Metastatic Liver Carcinoma in the Lung (tissue), 2 donors: ENCODE measurements around the genes TRIP11 and RIN3.

DNA sequence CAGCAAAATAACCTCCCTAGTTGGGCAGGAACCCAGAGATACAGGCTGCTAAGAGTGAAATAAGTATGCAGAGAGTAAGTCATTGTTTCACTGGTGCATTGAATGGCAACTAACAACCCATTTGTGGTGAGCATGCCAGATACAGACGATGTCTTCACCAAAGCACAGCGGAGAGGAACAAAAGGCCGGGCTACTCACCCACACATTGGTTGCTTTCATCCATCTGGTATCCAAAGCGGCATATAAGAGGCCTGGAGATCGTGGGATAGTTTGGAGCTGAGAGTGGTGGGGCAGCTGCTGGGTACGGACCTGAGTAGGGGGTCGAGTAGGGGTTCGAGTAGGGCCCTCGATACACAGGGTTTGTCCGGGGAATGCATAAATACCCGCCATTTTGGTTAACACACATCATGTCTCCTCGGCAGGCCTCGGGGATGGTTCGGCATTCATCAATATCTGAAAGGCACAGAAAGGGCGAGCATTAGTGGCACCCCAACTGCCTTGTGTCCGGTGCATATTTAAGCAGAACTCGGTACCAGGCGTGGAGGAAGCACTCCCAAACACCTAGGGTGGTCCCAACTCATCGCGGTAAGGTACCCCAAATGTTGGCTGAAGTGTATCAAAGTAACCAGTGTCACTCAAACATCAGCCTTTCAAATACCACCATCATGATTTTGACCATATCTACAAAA is 10.6 kb downstream of the FBLN5 start:
- PRO-cap, 2 experiments, result no peak in any of the 2 experiments

GRCh38 chr14:91946587-91946891 is 955 bp downstream of the FBLN5 start:
- PRO-cap, 2 experiments, result no peak in any of the 2 experiments

DNA sequence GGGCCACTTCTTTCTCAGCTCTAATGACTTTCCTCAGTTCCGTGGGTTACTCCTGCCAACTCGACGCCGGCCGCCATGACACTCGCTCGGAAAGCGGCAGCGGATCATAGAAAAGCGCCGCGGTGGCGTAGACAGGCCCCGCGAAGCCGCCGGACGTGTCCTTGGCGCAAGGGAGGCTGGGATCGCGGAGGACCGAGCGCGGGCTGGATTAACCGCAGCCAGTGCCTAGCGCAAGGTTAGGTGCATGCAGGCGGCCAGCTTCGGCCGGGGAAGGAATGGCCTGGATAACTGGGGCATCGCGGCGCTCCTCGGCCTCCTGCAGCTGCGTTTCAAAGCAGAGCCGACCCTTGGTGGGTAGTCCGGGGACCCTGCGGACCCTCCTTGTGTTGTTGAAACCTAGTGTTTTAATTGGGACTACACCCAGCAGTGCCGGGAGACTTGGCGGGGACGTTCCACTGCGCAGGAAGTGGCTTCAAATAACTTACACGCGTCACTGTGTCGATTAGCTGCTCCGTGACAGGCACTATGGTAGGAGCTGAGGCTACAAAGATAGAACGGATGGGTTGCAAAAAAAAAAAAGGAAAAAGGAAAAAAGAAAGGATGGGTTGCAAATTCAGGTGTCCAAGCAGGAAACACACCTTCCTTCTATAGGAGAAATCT is at the start of gene TRIP11:
Gene TRIP11, minus strand, starts transcription at position 106 of the 660 bp plus-strand sequence.
- PRO-cap, 2 experiments, result peak in 2 of 2 experiments; most common plus-strand start position 239 of the sequence (in 2); most common minus-strand start position 84 of the sequence (in 2)

DNA sequence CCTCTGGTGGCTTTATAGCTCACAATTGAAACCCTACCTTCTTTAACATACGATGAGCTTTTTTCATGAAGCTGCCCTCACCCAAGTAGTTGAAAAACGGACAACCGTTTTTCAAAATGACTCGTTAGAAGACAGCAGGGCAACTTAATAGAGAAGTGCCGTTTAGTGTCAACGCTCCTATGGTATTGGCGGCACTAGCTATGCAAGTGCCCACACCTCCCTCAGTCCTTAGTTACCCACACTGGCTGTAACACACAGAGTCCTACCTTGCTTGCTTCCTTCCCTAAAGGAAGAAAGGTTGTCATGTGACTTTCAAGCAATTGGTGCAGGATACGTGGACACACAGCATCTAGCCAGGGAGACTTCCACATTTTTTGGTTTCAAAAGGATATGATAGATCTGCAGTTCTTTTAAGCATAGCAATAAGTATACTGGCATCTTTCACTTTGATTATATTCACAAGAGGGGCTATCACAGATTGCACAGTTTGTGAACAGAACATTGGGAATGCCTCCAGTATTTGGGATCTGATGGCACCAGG is 825 bp upstream of the TRIP11 start:
- PRO-cap, 2 experiments, result no peak in any of the 2 experiments

- PRO-cap, 2 experiments, result no peak in any of the 2 experiments
Observed at GRCh38 chr14:92254668-92255309, 68.2 kb upstream of the SLC24A4 start.

DNA sequence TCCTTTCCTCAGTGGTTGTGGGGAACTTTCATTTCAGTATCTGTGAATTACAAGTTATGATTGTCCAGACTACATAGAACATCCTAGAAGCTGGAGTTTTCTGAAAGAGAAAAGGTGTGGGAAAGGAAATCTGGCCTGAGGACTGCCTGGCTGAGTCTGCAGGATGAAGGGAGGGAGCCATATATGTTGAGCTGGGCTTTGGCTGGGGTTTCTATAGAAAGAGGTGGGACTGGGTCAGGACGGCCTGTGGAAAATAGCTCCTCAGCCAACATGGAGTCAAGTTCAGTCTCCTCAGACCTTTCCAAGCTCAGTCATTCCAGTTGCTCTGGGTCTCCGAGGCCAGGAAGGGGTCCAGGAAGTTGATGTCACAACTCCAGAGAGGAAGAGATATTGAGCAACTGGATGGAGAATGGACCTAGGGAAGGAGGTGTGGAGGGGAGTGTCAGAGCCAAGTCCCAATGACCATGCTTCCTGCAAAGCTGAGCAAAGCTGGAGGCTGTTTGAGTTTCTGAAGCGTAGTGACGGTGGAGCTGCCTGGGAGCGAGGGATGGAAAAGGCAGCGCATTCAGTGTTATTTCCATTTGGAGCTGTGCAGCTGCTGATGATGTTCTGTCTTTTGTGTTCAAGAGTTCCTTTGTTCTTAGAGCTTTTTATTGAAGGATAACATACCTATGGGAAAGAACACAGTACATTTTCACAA is 86.0 kb downstream of the SLC24A4 start:
- PRO-cap, 2 experiments, result peak in 1 of 2 experiments; most common plus-strand start position 518 of the sequence (in 1); most common minus-strand start position 316 of the sequence (in 1)

- PRO-cap, 2 experiments, result no peak in any of the 2 experiments
Observed at GRCh38 chr14:92487687-92488279, 25.8 kb upstream of the RIN3 start.

DNA sequence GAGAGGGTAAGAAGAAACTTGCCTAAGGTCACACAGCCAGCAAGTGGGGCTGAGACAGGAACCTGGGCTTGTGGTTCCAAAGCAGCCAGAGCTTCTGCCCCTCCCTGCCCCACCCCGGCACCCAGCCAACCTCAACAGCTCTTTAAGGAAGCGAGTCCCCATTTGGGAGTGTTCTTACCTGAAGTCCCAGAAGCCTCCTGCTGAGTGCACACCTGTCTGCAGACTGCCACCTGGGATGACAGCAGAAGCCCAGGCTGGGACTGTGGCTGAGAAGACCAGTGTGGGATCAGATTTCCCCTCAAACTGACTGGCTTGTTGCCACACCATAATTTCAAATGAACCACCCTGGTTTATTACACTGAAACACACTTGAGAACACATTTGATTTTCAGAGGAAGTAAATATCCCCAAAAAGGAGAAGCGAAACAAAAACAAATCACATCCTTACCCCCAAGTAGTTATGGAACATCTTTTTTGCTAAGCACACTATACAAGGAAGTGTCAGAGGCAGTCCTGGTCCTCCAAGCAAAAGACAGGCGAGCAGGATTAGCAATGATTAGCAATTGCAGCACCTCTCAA is 6.3 kb upstream of the RIN3 start:
- PRO-cap, 2 experiments, result no peak in any of the 2 experiments

DNA sequence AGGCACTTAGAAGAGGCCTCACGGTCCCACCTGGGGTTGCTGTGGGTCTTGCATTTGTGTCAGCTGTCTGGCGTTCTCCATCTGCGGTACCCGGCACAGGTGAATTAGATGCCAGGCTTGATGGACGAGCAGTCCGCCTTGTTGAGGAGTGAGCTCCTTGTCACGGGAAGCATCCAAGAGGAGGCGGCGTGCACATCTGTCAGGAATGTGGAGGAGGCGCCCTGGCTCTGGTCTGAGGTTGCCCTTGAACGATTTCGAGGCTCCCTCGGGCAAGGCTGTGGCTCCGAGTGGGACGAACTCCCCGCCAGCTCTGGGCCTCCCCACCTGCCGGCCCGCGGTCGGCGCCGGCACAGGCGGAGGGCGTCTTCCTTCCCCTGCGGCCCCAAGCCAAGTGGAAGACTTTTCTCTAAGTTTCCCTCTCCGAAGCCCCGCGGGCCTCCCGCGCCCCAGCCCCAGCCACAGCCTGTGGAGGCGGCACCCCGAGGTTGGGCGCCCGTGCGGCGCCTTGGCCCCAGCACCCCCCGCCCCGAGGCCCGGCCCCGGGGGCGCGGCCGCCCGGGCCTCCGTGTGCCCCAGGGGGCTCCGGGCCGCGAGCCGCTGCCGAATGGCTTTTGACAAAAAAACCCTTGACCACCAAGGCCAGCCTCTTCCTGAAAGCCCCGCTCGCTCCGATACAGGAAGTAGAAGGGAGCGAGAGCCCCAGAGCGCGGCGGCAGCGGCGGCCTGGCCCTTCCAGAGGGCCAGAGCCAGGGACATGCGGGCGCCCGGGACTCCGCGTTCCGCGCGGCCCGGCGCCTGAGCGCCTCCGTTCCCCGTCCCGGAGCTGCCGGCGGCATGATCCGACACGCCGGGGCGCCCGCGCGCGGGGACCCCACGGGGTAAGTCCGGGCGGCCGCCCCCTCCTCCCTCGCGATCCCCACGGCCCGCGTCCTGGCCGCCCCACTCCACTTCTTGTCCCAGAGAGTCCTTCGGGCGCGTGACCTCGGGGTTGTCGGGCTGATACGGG is at the start of gene RIN3:
Gene RIN3, plus strand, starts transcription at position 683 of the 1,006 bp plus-strand sequence.
- PRO-cap, 2 experiments, result peak in 2 of 2 experiments; most common plus-strand start position 566 of the sequence (in 2); most common minus-strand start position 606 of the sequence (in 2)

- PRO-cap, 2 experiments, result no peak in any of the 2 experiments
Observed at GRCh38 chr14:92514908-92515257, 1.3 kb downstream of the RIN3 start.

DNA sequence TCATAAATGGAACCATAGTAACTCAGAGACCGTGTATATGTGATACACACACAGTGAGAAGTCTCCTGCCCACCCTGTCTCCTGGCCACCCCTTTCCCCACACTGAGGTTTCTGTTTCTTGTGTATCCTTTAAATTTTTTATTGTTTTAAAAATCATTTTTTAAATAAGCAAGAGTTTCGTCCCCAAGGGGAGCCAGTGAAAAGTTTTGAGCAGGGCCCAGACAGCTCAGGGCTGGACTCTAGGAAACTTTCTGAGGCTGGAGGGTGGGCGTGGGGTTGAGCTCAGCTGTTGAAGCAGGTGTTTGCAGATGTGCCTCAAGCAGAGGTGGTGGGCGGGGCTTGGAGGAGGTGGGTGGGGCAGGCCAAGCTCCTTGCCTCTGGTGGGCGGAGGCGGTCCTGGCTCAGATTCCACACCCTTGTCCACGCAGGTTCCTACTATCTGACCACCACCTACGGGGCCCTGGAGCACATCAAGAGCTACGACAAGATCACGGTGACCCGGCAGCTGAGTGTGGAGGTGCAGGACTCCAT is 63.8 kb downstream of the LGMN start:
- PRO-cap, 2 experiments, result no peak in any of the 2 experiments

- PRO-cap, 2 experiments, result no peak in any of the 2 experiments
Observed at GRCh38 chr14:92692556-92692871, 55.9 kb downstream of the LGMN start.

GRCh38 chr14:92694315-92695072 is 53.9 kb downstream of the LGMN start:
- PRO-cap, 2 experiments, result no peak in any of the 2 experiments

GRCh38 chr14:92704716-92705140 is 43.7 kb downstream of the LGMN start:
- PRO-cap, 2 experiments, result no peak in any of the 2 experiments

DNA sequence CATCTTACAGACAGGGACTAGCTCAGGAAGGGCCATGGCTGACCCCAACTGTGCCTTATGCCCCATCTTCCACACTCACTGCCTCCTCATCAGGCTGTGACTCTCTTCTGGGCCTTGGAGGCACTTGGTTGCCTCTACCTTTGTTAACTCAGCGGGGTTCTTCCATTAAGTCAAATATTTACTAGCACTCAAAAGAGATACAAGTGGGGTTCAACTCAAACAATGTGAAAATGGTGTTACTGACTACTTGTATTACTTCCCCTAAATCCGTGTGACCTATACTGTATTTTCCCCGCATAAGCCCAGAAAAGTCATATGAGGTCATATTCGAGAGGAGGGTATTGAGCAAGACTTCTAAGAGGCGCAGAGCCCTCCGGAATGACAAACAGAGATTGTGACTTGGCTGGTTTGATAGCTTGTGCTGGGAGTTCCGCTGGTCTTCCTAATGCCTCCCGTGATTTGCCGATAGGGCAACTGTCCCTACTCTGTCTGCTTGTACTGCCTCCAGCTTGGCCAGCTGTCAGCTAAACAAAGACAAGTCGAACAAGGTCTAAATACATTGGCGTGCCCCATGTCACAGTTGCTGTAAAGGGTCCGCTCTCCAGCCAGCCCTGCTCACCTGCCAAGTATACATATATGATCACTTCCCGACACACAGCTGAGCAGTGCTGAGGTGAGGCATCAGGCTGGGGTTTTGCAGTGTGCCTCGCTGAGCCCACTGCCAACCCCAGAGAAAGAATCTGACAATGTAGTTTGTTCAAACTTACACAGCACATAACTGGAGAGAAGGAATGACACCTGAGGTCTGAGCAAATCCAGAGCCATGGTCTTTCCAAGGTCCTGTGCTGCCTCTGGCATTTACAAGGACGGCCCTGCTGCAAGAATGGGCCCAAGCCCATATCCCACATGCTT is 23.9 kb downstream of the LGMN start:
- PRO-cap, 2 experiments, result peak in 1 of 2 experiments; most common plus-strand start position 388 of the sequence (in 1)

GRCh38 chr14:92973292-92973646 is 50.3 kb downstream of the CHGA start:
- PRO-cap, 2 experiments, result peak in 1 of 2 experiments; most common minus-strand start chr14:92973527 (in 1)

GRCh38 chr14:92984788-92985323 is 61.9 kb downstream of the CHGA start:
- PRO-cap, 2 experiments, result peak in 1 of 2 experiments; most common plus-strand start chr14:92985207 (in 1)

DNA sequence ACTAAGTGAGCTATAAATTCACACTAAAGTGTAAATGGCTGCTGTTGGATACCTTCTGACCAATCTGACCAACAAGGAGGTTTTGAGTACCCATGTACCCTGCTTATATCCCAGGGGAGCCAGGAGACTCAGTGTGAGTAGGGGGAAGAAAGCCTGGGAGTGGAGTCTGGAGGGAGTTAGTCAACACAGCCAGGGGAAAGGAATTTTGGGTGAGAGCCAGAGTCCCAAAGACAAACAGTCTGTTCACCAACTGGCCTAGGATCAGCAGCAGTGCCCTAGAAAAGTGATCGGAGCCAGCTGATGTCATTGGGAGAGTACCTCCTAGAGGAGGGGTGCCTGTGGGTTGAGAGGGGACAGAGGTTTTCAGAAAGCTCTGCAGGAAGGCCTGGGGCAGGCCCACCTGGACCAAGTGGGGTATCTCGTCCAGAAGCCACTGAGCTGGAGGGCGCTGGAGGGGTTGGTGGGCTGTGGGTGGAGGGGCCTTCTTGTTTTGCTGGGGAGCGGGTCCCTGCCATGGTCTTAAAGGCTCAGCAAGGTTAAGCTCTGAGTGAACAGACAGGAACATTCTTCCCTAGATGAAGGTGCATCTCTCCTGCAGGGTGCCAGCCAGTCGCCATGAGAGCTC is 63.4 kb downstream of the CHGA start:
- PRO-cap, 2 experiments, result peak in 1 of 2 experiments; most common plus-strand start position 366 of the sequence (in 1)

GRCh38 chr14:93040377-93040893 is 75.3 kb downstream of the ITPK1 start:
- PRO-cap, 2 experiments, result no peak in any of the 2 experiments

DNA sequence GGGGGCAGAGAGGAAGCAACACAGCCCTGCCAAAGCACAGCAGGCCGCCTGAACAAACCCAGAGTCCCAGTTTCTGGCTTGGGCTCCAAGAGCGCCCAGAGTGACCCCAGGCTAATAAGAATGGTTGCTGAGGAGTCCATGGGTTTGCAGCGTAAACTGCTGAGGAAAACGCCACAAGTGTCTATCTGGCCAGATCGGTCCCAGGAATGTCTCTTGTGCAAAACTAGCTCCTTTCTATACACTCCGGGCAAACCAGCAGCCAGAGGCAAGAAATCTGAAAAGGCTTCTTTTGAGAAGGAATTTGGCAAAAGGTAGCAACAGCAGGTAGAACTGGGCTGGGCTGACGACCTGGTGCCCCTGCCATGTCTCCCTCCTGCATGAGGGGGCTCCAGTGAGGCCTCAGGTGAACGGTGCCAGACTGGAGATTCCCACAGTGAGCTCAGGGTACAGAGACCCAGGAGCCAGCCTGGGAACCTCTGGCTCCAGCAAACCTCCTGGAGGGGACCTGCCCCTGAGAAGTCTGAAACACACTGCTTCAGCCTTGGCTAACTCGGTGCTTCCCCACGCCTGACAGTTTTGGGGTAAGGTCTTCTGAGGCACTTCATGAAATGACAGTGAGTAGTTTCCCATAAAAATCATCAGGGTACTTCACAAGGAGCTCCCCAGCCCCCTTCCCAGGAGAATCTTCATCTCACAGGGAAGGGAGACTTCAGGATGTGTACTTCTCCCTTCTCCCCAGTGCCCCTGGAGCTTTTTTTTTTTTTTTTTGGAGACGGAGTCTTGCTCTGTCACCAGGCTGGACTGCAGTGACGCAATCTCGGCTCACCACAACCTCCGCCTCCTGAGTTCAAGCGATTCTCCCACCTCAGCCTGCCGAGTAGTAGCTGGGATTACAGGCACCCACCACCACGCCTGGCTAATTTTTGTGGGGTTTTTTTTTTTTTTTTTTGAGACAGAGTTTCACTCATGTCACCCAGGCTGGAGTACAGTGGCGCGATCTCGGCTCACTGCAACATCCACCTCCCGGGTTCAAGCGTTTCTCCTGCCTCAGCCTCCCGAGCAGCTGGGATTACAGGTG is 10.6 kb downstream of the ITPK1 start:
- PRO-cap, 2 experiments, result no peak in any of the 2 experiments